Mammary epithelial cell (primary cell): ENCODE measurements around the genes YEATS2, AP2M1, EIF4G1 and FAM131A.

DNA sequence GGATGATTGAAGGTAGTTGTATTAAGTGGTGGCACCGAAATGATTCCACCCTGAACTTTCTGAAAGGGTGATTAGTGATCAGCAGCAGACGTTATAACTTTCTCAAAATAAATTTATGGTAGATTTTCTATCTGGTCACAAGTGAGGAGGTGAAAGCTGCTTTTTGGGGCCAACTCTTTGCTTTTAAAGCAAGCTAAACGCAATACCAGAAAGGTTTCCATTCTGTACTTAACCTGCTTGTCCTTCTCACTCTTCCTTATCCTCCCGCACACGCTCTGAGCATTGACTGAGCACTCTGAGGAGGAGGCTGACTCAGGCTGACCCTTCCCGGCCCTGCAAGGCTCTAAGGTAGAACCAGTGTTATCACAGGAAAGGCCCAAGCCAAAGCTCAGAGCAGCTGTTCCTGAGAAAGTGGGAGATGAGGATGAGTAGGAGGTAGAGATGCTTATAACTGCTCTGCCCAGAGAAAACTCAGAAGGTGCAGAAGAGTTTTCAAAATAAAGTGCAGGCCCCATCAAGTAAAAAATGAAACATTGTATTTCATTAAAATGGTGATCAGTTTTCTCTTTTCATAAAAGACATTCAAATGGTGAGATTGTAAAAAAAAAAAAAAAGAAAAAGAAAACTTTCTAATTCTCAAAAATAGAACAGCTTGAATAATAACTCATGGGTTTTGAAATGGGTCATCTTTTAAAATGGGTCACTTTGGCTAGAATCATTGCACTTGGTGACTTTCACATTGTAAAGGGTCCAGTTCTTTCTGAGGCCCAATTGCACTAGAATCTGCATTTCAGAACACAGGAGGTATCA lies 2.4 kb downstream of the B3GNT5 start:
- CAGE, long polyA plus RNA: no peak
- RRBS: no CpG with 5 or more reads among the region's 6 CpGs

DNA sequence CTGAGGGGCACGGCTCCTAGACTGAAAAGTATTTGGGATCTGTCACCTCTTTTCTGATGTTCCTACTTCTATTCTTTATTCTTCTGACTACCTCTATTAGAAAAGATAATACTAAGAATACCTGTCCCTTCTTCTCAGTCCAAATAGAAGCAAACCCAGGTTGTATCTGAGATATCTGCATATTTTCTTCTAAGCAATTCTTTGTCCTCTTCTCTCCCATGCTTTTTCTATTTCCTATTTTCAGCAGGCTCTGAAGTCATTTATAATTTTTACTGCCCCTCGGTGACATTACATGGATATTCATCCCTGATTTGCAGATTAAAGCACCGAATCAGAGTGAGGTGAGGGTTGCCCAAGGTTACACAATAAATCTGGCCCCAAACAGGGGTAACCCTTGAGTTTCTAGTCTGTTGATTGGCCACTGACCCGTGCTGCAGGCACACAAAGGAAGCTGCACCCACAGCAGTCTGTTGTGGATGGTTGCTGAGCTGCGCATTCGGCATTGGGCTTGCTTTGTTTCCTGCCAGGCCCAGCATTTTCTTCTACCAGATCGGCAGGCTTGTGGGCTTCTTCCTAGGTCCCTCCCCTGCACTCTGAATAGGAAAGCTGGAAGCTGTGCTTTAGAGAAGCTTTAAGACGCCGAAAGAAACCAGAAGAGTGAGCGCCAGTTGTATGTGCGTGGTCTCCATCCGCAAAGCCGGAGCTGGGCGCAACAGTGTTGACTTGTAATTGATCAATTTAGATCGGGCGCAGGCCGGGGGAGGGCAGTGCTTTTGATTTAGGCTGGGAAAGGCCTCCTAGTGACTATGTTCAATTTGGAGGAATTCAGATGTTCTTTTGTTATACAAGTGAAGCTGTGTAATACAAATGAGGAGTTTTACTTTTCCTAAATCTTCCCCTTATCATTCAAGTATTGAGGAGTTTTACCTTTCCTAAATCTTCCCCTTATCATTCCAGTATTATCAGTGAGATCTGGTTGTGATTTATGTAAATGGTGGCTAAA lies 12.1 kb downstream of the B3GNT5 start:
- CAGE, long polyA plus RNA: no peak
- RRBS: no CpG with 5 or more reads among the region's 17 CpGs

GRCh38 chr3:183513187-183513913 lies 42.2 kb downstream of the KLHL6 start:
- CAGE, long polyA plus RNA: no peak
- RRBS: no CpG with 5 or more reads among the region's 8 CpGs

DNA sequence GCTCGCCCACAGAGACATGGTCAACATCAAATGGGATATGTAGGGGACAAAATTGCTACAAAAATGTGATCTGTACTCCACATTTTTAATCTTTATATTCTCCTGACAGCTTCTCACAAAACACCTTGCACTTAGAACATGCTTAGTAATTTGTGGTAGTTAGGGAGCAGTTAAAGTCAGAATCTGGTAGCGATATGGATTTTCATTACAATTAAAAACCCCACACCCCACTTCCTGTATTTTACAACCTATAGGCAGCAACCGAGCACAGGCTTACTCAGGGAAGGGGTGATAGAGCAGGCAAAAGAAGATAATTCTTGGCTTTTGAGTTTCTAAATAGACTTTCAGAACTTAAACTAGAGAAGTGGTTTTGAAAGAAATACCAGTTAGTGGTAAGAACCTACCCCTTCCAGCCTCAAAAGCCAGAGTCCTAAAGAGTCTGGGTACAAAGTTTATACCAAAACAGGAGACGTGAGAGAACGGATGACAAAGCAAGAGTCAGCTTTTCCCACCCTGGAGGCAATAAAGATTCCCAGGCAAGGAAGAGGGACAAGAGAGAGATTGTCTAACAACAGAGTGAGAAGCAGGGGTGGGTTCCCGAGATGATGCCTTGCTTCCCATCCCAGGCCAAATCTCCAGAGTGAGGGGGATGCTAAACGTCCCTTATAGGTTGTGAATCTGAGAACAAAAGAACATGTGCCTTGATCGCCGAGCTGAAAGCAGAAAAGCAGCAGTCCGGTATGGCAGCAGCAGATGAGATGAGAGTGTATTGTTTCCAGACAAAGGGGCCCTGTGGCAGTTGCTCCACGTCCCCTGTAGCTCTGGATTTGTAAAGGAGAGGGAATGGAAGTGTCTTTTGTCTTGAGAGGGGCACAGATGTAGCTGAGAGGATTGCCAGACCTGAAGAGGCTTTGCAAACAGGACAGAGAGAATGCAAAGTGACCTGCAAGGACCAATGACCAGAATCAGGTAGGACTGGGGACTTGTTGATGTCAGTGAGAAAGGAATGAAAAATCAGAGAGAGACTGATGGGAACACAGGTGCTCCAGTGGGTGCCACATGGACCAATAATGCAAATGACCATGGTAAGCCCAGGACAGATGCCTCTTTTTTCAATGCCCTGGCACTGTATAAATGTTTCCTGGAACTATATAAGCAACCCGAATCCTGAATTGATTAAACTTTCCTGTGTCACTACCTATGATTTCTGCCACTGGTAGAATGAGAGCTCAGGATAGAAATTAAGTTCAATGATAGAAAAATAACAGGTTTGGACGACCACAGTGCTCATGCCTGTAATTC lies 36.7 kb downstream of the KLHL6 start:
- CAGE, long polyA plus RNA: no peak
- RRBS: no CpG with 5 or more reads among the region's 13 CpGs

DNA sequence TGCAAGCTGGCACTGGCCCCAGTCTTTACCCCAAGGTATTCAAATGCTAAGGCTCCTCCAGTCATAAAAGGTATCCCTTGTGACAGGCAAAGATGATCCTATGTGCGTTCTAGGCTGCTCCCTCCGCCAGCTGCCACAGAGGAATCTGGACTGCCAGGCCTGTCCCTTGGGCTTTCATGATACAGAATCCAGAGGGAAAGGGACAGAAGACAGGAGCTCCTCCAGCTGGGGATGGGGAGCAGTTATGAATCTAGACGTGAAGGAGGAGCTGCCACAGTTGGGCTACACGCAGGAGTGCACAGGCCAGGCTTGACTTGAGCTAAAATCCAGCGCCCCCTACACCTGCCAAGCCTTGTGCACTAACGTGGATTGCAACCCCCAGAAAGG lies 14.4 kb downstream of the KLHL6 start:
- CAGE, long polyA plus RNA: no peak
- RRBS: no CpG with 5 or more reads among the region's 6 CpGs

GRCh38 chr3:183697748-183698792 lies at the start of gene YEATS2:
TSS of gene YEATS2 (plus strand) at chr3:183697797.
- CAGE, long polyA plus RNA: no peak
- RRBS: 2% methylated on average over 22 of the region's 92 CpGs

DNA sequence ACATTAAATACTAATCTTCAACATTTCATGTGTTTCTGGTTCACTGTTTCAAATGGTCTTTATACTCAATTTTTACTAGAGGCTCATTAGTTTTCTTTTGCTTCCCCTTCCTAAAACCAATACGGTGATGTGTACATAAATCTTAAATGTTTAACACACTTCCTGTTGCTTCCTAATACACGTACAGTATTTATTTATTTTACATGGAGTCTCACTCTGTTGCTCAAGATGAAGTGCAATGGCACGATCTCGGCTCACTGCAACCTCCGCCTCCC lies 1.7 kb downstream of the PARL start:
- CAGE, long polyA plus RNA: no peak
- RRBS: no CpG with 5 or more reads among the region's 5 CpGs

GRCh38 chr3:184137610-184138329 lies 2.6 kb downstream of the EIF2B5 start:
- CAGE, long polyA plus RNA: no peak
- RRBS: no CpG with 5 or more reads among the region's 12 CpGs

GRCh38 chr3:184142141-184142804 lies 7.1 kb downstream of the EIF2B5 start:
- CAGE, long polyA plus RNA: no peak
- RRBS: no CpG with 5 or more reads among the region's 8 CpGs

GRCh38 chr3:184174246-184175441 lies at the start of gene AP2M1:
TSS of gene AP2M1 (plus strand) at chr3:184174855.
- CAGE, long polyA plus RNA: no peak
- RRBS: 1% methylated on average over 15 of the region's 78 CpGs

DNA sequence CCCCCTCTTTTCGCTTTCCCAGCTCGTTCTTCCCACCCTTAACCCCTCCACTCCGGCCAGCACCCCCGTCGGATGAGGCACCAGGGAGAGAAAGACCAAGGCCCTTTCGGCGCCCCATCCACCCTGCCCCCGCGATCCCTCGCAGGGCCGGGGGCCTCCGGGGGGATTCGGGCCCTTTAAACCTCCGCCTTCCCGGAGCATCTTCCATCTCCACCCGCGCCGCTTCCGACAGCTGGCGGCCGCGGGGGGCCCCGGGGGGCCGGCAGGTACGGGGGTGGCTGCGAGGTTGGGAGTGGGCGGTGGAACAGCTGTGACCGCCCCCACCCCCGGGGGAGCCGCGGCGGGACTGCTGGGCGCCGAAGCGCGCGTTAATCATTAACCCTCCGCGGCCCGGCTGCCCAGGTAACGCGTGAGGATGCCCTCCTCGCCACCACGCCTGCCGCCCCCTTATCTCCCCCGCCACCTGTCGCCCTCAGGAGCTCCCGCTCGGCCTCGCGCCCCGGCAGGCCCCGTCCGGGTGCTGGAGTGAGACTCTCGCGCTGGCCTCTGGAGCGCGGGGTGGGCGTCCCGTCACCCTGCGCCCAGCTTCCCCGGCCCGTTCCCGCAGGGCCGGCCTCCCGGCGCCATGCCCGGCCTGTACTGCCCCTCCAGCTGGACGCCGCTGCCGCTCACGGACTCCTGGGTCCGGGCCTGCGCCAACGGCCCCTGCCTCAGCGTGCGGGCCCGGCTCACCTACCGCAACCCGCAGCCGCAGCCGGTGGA lies 700 bp downstream of the VWA5B2 start:
- CAGE, long polyA plus RNA: no peak
- RRBS: 3% methylated on average over 53 of the region's 82 CpGs

DNA sequence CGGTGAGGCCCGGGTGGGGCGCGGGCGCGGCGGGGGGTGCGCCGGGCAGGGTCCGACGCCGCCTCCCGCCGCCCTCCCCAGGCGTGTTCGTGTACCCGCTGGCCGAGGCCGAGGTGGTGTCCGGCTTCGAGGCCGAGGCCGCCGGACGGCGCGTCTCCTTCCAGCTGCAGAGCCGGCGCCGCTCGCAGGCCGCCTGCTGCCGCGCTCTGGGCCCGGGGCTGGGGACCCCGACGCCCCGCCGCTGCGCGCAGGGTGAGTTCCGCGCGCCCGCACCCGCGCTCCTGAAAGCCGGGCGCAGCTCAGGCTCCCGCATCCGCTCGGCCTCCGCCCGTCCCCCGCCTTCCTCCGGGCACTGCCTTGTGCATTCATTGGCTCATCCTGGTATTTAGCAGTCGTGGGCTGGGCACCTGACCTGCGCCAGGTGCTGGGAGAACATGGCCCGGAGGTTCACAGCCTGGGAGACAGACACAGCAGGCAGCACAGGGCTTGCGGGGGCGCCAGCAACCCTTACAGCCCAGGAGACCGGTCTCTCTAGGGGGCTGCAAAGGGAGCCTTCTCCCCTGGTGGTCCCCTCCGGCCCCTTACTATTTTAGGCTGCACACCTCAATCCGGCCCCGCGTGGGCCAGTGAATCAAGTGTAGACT lies 1.4 kb downstream of the VWA5B2 start:
- CAGE, long polyA plus RNA: no peak
- RRBS: 3% methylated on average over 47 of the region's 66 CpGs

DNA sequence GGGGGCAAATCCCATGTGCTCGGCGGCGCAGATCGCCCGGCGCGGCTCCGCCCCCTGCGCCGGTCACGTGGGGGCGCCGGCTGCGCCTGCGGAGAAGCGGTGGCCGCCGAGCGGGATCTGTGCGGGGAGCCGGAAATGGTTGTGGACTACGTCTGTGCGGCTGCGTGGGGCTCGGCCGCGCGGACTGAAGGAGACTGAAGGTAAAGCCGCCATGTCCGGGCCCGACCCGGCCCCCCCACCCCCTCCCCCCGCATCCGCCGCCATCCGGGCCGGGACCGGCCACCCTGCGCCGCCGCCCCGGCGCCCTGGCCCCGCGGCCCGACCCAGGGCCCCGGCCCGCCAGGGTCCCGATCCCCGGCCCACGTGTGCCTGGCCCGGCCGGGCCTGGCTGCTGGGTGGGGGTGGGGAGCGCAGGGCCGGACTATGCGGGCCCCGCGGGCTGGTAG lies at the start of gene EIF4G1:
TSS of gene EIF4G1 (plus strand) at position 132 of the 446 bp plus-strand sequence.
- CAGE, long polyA plus RNA: no peak
- RRBS: 2% methylated on average over 21 of the region's 58 CpGs

GRCh38 chr3:184322227-184322771 lies 7.9 kb downstream of the EIF4G1 start:
- CAGE, long polyA plus RNA: no peak
- RRBS: no CpG with 5 or more reads among the region's 5 CpGs

DNA sequence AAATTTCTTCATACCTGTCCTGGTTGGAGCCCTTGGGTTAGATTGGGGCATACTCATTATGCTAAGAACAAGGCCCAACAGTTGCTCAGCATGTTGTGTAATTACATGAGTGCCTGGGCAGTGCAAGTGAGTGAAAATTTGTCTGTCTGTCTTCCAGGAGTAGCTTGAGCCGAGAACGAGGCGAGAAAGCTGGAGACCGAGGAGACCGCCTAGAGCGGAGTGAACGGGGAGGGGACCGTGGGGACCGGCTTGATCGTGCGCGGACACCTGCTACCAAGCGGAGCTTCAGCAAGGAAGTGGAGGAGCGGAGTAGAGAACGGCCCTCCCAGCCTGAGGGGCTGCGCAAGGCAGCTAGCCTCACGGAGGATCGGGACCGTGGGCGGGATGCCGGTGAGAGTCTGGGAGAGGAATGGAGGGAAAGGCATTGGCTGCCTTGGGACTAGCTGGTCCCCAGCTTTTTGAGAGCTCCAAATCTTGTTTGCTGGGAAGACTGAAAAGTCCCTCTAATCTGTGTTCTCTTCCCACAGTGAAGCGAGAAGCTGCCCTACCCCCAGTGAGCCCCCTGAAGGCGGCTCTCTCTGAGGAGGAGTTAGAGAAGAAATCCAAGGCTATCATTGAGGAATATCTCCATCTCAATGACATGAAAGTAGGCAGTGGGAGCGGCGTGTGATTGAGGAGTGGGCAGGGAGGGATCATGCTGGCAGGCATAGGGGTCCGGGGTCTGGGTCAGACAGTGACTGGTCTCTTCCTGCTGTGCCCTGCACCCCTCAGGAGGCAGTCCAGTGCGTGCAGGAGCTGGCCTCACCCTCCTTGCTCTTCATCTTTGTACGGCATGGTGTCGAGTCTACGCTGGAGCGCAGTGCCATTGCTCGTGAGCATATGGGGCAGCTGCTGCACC lies 10.1 kb upstream of the FAM131A start:
- CAGE, long polyA plus RNA: no peak
- RRBS: 96% methylated on average over 5 of the region's 32 CpGs

DNA sequence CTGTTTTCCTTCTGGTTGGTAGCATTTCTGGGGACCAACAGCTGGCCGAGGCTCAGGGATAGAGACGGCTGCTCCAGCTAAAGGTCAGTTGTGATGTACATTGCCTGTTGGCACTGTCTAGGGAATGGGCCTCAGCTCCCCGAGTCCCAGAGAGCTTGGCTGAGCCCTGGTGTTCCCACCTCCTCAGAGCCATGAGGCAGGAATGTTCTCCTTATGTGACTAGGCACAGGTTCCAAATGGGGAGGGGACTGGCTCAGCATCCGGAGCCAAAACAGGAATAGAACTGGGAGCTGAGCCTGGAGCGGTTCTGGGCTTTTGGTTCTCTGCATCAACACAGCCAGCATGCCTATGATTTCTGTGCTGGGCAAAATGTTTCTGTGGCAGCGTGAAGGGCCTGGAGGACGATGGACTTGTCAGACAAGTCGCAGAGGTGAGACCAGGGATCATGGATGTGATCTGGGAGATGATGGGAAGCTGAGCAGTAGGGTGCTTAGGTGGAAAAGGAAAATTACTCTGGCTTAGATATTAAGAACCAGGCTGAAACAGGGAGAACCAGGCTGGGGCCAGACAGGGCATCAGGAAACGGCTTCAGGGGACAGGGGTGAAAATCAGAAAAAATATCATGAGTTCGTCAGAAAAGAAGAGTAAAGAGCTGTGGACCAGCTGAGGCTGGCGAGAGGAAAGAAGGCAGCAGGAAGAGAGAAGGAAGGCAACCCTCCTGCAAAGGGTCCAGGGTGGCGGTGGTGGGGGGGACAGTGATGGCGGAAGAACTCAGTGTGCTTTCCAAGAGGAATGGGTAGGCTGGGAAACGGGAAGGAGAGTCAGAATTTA lies at the start of gene FAM131A:
TSS of gene FAM131A (plus strand) at position 312 of the 831 bp plus-strand sequence.
- CAGE, long polyA plus RNA: no peak
- RRBS: no CpG with 5 or more reads among the region's 14 CpGs

- CAGE, long polyA plus RNA: no peak
- RRBS: no CpG with 5 or more reads among the region's 6 CpGs
Observed at GRCh38 chr3:184566833-184567385, 5.3 kb downstream of the EPHB3 start.

DNA sequence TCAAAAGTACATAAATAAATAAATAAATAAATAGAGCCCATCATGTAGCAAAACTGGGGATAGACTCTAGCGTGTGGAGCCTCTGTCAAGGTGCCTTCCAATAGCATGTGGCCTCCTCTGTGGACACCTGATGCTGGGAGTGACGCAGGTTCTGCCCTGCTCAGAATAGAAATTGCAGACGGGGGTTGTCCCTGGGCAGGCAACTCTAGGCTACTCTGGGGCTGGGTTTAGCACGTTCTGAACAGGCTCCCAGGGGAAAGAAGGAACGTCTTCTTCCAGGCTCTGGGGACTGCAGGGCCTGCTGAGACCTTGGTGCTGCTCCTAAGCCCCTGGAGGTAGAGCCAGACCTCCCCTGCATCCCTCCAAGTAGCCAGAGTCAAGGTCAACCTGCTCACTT lies 65.4 kb downstream of the EPHB3 start:
- CAGE, long polyA plus RNA: no peak
- RRBS: no CpG with 5 or more reads among the region's 5 CpGs

- CAGE, long polyA plus RNA: no peak
- RRBS: 59% methylated on average over 6 of the region's 22 CpGs
Observed at GRCh38 chr3:184678892-184679529, 32.9 kb downstream of the MAGEF1 start.

- CAGE, long polyA plus RNA: no peak
- RRBS: 88% methylated on average over 9 of the region's 30 CpGs
Observed at GRCh38 chr3:184772708-184773741, 38.9 kb upstream of the VPS8 start.